Tibial artery (tissue), 1 donor: Measurements from ENCODE around the genes NDUFA13, ZNF728 and ZNF724.

DNA sequence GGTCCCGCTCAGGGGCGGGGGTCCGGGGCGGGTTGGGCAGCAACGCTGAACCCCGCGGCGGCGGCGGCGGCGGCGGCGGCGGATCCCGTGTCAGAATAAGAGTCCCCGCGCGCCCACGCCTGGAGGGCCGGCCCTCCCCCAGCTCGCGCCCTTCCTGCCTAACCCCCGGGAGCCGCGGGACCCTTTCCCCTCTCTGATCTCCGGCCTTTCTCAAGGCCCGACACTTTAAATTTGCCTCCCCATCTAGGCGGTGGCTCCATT is 853 bp downstream of the GATAD2A start:
- PRO-cap: no peak

- PRO-cap: no peak
Observed at GRCh38 chr19:19493779-19494491, 21.4 kb downstream of the TSSK6 start.

DNA sequence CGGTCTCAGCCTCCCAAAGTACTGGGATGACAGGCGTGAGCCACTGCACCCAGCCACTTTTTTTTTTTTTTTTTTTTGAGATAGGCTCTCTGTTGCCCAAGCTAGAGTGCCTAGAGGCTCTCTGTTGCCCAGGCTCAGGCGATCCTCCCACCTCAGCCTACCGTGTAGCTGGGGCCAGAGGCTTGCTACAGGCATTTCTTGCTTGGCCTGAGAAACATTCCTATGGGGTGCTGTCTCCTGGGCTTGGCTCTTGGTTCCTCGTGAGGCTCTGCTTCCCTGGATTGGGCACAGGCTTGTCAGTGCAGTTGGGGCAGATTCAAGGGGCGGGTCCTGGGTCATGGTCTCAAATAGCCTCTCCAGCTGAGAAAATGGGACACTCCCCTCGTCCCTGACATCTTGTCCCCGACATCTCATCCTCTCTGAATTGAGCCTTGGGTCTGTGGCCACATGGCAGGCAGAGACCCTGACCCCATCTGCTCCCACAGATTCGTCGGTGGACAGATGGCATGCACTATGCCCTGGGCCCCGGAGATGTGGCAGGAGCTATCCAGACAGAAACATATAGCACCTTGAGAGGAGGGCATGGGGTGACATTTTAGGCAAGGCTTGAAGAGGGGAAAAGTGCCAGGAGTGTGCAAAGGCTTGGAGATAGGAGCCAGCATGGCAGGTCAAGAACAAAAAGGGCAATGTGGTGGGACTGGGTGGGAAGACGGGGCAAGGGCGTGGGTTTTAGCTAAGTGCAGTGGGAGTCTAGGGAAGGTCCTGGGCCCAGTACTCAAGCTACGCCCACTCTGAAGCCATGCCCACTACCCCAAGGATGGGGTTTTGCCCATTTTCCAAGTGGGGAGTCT is 4.8 kb downstream of the TSSK6 start:
- PRO-cap: no peak

- PRO-cap: bidirectional peak, plus-strand start at chr19:19516225, minus-strand start at chr19:19516163
Observed at GRCh38 chr19:19515858-19516588, at the start of gene NDUFA13. Gene NDUFA13 (plus strand): TSS chr19:19516225.

DNA sequence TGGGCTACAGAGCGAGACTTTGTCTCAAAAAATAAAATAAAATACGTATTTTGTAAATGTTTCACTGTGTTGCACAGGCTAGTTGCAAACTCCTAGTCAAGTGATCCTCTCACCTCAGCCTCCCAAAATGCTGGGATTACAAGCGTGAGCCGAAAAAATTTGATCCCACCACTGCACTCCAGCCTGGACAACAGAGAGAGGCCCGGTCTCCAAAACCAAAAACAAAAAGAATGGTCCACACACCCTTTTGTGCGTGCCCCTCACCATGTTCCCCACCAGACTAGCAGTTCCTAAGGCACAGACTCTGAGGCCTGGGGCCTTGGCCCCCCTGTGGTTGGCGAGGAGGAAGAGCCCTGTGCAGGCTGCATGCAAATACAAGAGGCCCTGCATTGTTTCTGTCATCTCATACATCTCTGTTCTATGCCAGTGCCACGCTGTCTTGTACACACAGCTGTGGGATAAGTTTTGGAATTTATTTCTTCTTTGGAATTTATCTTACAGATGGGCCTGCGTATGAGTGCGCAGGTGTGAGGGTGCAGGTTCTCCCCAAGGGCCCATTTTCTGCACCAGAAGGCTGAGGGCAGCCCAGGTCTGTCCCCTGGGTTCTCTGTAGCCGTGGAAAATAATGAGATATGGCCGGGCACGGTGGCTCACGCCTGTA is 4.7 kb upstream of the YJEFN3 start:
- PRO-cap: no peak

- PRO-cap: no peak
Observed at GRCh38 chr19:19599199-19599551, 19.3 kb downstream of the PBX4 start.

- PRO-cap: no peak
Observed at GRCh38 chr19:19629972-19631035, 2.3 kb upstream of the LPAR2 start.

DNA sequence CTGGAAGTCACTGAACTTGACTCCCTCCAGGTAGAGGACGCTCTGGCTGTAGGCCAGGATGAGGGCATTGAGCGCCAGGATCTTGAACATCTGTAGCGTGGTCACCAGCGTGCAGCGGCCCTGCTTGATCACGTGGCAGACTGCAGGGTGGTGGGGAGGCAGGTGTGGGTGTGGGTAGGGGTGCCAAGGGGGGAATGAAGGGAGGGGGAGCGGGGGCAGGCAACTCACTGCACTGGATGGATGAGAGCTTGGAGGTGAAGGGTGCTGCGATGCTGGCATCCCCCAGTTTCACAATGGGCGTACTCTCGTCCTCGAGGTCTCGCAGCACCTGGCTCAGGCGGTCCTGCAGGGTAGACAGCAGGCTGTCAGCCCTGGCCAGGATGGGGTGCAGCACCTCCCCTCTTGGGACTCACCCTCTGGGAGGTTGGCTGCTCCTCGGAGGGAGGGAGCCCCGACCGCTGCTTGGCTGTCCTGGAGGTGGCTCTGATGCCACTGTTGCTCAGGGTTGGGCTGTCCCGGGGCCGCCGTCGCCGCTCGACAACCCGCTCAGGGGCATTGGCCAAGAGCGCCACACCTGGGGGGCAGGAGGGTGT is 3.8 kb upstream of the GMIP start:
- PRO-cap: no peak

DNA sequence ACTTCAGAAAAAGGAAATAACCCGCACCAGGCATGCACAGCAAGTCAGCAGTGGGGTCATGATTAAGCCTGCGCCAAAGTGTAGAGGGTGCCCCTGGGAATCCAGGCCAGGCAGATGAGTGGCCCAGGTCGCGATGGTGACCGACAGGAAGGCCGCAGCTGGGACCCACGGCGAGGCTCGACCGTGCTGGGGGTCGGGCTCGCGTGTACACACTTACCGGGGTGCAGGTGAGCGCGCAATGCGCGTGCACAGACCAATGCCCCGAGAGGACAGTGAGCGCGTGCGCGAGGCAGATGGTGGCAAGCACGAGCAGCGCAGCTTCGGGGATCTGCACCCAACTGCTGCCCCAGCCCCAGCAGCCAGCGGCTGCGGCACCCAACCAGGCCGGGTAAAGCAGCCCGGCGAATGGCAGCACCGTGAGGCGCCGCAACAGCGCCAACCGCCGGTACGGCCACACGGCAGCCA is 390 bp downstream of the ATP13A1 start:
- PRO-cap: no peak

- PRO-cap: bidirectional peak, plus-strand start at chr19:20565932, minus-strand start at chr19:20565787
Observed at GRCh38 chr19:20565869-20566135, 221 bp upstream of the ZNF737 start.

GRCh38 chr19:21440858-21441467 is 44.0 kb downstream of the ZNF493 start:
- PRO-cap: no peak

DNA sequence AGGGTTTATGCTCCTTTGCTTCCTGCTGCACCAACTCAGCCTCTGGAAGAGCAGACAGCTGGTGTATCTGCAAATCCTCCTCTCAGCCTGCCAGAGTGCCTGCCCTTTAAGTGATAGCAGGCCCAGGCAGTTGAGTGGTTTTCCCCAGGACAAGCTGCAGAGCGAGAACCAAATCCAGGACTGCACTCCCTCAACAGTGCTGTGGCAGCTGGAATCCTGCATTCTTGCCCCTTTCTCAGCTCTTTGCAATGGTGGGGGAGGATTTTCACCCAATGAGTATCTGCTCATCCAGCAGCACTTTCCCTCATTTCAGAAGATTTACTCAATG is 85.5 kb downstream of the ZNF429 start:
- PRO-cap: no peak

DNA sequence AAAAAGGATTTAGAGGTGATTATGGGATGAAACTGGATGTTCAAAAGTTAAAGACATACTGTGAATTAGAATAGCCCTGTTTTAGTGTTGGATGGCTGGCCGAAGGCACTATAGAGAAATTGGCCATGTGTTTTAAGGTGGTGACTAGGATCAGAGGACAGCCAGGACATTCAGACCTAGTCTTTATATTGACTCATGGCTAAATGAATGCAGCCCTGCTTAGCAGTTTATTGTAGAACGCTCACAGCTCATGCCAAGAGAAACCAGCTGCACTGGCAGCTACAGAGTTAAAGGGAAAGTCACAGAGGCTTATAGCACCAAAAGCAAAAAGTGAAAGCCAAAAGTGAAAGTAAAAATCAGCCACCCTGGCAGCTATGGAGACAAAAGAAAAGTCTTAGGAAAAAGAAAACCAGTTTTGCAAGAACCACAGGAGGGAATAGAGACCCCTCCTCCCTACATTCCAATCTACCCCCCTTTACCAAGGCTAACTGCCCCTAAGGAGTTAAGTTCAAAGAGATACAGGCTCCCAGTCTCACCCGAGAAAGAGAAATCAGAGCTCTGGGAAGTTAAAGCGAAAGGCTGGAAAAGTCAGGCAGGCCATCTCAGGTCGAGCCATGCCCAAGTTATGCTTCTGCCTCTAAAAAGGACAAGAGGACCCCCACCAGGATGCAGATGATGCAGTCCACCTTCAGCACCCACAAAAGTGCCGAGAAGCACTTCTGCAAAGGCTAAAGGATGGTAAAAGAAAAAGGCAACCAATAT is 99.0 kb downstream of the ZNF429 start:
- PRO-cap: no peak

- PRO-cap: no peak
Observed at GRCh38 chr19:21805937-21806767, 29.8 kb downstream of the ZNF43 start.

GRCh38 chr19:22427388-22427581 is 5.1 kb upstream of the ZNF98 start:
- PRO-cap: no peak

- PRO-cap: bidirectional peak, plus-strand start at chr19:23003324, minus-strand start at chr19:23003199
Observed at GRCh38 chr19:23002441-23003439, at the start of gene ZNF728. Gene ZNF728 (minus strand): TSS chr19:23003176.

DNA sequence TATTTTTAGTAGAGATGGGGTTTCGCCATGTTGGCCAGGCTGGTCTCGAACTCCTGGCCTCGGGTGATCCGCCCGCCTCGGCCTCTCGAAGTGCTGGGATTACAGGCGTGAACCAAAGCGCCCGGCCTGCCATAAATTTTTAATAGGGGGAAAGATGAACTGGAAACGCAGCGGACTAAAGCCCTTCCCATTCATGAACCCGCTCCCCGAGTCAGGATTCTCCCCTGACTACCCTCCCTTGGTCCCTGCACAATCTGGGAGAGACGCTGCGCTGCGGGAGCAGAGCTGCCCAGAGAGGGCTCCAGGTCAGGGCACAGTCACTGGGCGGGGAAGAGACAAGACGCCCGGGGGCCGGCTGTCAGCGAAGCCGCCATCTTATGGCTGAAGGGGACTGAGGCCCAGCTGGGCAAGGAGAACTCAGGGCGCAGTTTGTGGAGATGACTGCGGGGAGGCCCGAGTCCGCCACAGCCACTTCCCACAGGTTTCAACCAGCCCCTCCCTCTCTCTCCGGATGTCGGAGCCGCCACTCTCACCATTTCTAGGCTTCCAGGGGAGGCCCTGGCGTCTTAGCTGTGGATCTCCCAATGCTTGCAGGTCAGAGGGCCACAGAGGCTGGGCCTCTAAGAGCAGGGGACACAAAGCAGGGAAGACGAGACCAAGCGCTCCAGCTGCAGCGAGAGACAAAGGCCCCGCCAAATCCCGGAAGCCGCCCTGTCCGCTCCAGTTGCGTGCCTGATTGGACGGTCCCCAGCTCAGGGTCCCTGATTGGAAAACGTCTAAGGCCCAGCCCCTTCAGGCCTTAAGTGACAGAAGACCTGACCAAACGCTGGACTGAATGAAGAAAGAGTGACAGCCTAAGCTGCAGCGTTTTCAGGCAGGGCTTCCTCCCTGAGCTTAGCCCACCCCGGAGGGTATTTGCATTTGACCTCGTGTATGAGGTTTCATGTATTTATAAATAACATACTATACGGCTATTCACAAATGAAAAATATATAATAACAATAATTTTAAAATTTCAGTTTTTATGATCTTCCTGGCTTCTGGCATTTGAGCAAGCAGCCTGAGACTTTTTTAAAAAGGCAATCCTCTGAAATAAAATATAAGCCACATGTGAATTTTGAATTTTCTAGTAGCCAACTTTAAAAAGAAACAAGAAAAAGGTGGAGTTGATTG is at the start of gene ZNF724:
Gene ZNF724, minus strand, starts transcription at position 688 of the 1,173 bp plus-strand sequence.
- PRO-cap: no peak

GRCh38 chr19:23415447-23416271 is 20.4 kb upstream of the ZNF91 start:
- PRO-cap: no peak

- PRO-cap: no peak
Observed at GRCh38 chr19:23967729-23967928, 52.9 kb downstream of the ZNF726 start.

DNA sequence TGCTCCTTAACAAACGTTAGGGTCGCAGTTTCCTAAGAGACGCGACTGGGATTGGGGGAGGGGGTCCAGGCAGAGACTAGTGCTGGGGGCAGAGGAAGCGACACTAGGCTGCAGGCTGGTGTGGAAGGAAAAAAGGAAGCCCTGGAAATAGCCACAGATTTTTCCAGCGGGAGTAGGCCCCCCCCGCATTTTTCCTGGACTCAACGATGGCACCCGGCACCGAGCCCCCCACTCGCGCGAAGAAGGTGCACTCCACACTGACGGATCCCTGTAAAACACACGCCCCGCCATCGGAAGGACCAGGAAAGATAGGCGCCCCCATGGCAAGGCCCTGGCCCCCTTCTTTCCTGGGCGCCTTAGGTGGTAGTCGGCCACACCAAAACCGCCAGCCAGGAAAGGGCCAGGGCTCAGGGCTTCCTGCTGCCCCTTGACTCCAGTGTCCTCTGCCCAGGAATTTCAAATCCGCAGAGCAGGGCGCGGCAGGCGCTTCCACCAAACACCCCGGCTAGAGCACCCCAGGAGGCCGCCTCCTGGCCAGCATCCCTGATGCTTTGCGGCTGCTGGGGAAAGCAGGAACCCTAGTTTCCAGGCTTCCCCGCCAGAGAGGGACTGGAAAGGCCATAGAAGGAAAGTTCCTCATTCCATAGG is 57.4 kb downstream of the ZNF726 start:
- PRO-cap: no peak